H9 (cell line): ENCODE measurements around the genes RMDN2 and SOS1.

DNA sequence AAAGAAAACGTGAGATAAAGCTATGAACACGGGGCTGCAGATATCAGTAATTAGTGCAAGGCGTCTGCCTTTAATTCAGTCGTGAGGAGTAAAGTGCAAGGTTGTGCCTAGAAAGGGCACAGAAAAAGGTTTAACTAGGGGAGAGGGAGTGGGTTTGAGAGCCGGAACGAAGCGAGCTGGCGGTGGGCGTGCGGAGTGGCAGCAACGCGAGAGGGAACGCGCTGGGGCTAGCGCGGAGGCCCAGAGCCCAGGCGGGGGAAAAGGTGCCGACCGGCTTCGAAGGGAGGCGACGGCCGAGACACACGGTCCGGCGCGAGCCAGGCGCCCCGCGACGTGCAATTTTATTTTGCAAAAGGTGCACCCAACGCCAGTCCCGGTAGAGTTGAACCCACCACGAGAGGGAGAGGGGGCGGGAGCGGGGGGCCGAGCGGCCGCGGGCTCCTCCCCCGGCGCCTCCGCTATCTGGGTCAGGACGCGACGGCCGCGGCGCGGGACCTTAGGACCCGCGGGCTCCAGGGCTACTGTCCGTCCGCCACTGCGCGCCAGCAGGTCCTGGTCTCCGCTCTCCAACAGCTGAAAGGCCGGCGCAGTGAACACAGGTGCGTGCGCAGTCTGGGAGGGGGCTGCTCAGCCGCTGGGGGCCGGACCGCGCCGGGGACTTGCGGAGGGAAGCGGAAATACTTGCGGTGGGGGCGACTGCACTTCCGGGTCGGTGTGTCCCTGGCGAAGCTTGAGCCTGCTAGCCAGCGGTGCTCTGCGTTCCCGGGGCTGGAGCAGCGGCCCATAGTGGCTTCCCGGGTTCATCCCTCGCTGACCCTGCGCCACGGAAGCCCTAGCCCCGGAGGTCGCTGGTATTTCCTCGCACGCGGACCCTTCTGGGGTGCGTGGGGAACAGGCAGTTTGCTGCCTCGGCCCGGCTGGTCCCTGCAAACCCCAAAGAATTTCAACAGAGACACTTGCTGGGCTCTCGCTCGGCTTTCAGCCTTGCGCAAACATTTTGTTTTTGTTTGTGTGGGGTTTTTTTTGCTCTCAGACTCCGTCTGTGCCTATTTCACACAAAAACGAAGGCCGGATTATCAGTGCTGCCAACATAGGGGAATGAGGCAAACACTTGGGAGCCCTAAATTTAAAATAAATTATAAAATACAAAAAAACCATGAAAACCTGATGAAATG, at the start of gene RMDN2:
Gene RMDN2, plus strand, starts transcription at position 461 of the 1,175 bp plus-strand sequence.
- PRO-cap: bidirectional peak, plus-strand start at position 701 of the sequence, minus-strand start at position 523 of the sequence

DNA sequence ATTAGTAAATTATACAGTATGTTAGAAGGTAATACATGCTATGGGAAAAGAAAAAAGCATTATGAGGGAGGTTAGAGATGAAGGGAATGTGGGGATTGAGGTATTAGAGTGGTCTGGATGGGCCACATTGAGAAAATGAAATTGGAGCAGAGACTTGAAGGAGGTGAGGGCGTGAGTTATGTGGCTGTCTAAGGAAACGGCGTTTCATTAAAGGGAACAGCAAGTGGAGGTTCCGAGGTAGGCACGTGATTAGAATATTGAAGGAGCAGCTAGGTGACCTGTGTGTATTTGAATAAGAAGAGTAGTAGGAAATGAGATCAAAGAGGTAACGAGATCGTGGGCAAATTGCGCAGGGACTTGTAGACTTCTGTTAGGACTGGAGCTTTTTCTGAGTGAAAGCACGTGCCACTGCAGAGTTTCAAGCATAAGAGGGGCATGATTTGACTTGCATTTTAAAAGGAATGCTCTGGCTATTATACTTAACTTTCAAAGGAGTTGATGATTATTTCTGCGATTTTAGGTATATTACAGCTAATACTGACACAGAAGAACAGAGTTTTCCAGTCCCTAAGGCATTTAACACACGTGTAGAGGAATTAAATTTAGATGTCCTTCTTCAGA, 48.5 kb downstream of the RMDN2 start:
- PRO-cap: no peak

DNA sequence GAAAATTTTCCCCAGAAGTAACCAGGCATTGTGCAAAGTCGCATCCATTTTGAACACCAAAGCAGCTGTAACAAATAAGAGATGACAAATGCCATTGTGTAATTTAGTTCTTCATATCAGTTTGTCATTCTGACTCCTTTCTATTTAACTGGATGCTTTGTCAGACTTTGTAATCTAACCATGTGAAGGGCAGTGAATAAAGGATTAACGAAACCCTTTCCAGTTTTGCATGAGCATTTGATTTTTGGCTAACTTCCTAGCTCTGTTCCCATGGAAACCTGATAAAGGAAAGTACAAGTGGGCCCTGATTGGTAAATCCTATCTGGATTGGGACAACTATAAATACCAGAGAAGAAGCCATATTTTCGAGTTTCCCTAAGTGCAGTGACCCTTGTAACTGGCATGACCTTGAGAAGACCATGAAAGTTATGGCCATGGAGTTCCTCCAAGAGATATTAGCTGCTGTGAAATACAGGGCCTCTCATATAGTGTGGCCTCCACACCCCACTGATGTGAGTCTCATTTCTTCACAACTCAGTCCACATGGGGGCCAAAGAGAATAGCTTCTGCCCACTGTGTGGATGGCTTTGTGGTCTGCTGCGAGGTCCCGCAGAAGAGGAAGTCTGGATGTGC, 38.1 kb upstream of the CYP1B1 start:
- PRO-cap: no peak

DNA sequence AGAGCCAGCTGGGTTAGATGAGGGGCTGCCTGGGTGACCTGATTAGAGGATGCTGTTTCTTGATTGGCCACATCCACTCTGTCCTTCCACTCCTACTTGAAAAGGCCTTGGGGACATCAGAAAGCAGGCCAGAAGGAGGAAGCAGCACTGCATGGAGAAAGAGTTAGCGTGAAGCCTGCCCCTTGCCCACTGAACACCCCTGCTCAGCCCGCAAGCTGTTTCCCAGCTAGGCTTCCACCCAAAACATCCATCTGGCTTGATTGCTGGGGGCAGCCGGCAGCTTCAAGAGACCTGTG, 94.1 kb downstream of the HNRNPLL start:
- PRO-cap: no peak

- PRO-cap: no peak
Measured at GRCh38 chr2:38547602-38548303, 55.0 kb downstream of the HNRNPLL start.

DNA sequence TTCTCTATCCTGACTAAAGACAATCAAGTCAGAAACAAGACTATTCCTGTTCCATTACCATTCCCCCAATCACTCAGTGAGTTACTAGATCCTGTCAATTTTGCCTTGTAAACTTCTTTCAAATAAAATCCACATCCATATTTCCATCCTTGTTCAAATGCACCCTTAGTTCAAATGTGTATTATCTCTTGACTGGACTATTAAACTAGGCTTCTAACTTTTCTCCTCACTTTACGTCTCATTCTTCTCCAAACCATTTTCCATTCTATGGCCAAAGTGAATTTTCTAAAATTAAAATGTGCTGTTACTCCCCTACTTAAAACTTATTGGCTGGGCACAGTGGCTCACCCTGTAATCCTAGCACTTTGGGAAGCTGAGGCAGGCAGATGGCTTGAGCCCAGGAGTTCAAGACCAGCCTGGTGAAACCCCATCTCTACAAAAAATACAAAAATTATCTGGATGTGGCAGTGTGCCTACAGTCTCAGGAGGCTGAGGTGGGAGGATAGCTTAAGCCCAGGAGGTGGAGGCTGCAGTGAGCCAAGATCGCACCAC, 4.5 kb downstream of the SOS1 start:
- PRO-cap: no peak

DNA sequence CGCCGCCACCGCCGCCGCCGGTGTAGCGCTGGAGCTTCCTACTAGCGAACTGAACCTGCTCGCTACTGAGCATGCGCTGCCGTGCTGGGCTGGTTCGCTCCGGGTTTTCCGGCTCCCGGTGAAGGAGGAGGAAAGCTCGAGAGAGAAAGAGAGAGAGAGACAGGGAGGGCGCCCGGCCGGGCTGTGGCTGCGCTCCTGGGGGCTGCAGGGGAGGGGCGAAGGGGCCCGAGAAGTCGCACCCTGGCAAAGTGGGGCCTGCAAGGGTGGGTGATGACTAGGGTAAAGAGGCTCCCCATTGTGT, at the start of gene SOS1:
Gene SOS1, minus strand, starts transcription at position 67 of the 301 bp plus-strand sequence.
- PRO-cap: bidirectional peak, plus-strand start at position 132 of the sequence, minus-strand start at position 51 of the sequence

DNA sequence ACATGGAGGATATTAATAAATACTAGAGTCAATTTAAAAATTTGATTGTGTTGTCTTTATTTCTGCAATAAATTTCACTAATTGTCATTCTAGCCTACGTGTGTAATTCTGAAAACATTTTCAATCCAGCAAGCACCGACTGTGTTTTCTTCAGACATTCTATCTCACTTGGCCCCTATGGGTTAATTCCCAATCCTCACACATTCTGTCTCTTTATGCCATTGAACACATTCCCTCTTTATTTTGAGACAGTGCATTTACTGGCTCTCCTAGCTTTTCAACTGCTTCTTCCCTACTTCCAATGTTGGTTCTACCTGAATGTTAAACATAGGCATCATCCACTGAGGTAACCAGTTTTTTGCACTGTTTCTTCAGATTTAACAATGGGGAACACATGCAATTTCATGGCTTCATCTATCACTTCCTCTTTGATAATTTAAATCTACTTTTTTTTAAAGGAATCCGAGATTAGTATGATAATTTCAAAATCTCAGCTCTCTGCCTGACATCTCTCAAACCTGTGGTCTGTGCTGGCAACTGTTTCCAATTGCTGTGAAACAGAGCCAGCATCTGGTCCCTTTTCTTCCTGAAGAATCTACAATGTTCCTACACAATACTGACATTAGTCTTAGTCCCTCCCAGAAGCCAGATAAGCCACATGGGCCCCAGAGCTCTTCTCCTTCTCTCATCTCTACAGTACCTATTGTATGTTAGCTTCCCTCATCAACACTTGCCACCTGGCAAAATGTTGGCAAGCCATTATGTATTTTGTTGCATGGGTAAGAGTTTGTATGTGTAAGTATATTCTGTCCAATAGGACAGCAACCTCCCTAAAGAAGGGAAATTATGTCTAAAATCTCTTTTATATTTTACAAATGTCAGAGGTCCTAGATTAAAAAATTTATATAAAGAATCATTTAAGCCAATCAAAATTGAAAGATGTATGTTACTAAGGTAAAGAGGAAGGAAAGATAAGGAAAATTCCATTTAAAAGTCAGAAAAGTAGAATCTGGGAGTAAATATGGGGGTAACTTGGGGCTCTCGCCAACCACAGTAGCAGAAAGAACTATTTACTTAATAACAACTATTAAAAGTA, 130.6 kb downstream of the MAP4K3 start:
- PRO-cap: no peak

DNA sequence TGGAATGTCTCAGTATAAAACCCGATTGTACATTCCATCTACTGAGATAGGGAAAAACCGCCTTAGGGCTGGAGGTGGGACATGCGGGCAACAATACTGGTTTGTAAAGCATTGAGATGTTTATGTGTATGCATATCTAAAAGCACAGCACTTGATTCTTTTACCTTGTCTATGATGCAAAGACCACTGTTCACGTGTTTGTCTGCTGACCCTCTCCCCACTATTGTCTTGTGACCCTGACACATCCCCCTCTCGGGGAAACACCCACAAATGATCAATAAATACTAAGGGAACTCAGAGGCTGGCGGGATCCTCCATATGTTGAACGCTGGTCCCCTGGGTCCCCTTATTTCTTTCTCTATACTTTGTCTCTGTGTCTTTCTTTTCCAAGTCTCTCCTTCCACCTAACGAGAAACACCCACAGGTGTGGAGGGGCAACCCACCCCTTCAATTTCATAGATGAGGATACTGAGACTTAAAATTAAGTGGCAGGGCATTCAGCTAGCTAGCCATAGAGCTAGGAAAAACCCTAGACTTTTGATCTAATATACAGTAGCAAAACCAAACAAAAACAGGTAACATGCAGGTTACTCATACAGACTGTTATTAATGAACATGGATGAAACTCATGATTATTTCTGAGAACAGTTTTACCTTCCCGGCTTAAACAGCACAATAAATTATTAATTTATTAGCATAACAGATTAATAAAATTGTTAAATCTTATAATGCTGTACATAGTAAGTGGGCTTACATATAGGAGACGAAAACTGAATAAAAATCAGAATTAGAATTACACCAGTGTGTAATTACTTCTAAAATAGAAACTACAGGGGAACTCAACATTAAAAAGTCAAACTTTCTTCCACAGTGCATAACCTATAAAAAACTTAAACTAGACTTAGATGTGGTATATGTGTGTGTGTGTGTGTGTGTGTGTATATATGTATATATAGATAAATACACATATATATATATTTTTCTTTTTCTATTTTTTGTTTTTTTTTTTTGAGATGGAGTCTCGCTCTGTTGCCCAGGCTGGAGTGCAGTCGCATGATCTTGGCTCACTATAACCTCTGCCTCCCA, 115.1 kb downstream of the MAP4K3 start:
- PRO-cap: unidirectional peak, plus-strand start at position 297 of the sequence

- PRO-cap: no peak
Measured at GRCh38 chr2:39437652-39438541, 812 bp upstream of the MAP4K3 start.

DNA sequence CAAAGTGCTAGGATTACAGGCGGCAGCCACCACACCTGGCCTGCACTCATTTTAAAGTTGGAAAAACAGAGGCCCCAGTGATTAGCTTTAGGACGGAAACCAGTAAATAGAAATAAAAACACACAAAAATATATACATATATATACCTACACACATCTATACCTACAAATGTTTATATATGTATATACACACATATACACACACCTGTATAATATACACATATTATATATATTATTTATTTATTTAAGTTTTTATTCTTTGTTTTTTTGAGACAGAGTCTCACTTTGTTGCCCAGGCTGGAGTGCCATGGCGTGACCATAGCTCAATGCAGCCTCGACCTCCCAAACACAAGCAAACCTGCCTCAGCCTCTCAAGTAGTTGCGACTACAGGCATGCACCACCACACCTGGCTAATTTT, 45.4 kb upstream of the MAP4K3 start:
- PRO-cap: no peak

DNA sequence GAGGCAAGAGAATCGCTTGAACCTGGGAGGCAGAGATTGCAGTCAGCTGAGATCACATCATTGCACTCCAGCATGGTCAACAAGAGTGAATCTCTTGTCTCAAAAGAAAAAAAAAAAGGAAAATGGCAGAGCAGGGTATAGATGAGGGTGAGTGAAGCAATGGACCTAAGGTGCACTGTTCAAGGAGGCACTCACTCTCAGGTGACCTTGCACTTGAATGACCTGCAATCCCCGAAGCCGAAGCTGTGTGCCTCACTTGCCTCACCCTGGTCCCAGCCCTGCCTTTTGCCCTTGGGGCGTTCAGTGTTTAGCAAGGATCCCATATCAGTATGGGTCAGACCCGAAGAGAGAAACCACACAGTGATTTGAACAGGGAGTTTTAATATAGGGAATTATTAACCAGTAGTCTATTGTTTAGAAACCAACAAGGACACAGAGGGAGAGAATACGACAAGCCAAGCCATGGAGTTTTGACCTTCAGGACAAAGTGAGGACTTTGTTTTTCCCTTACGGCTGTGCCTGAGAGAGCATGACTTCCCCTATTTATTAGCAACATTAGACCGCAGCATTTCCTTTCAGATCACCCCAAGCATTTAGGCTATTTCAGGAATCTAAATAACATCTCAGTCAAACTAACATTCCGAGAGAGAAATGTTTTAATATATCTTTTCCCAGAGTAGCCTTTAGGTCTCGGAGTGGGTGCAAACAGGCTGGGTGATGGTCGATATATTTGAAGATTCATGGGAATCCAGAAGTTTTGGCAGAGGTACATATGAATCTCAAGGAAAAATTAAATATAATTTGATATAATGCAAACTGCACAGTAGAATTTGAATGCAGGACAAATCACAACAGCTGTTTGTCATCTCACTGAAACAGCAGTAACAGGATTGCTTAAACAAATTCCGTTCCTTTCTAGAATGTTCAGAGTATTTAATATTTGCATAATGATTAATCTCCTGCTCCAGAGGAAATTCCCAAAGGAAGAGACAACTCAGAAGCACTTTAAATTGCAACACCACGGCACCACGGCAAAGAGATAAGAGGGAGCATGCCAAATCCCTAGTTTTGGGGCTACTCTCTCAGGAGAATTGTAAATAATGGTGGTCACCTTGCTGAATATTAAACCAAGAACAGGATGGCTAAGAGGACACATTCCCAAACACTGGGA, 67.4 kb upstream of the MAP4K3 start:
- PRO-cap: no peak

- PRO-cap: no peak
Measured at GRCh38 chr2:39911022-39911373, 131.9 kb upstream of the THUMPD2 start.

DNA sequence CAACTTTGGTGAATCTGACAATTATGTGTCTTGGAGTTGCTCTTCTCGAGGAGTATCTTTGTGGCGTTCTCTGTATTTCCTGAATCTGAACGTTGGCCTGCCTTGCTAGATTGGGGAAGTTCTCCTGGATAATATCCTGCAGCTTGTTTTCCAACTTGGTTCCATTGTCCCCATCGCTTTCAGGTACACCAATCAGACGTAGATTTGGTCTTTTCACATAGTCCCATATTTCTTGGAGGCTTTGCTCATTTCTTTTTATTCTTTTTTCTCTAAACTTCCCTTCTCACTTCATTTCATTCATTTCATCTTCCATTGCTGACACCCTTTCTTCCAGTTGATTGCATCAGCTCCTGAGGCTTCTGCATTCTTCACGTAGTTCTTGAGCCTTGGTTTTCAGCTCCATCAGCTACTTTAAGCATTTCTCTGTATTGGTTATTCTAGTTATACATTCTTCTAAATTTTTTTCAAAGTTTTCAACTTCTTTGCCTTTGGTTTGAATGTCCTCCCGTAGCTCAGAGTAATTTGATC, 214.8 kb downstream of the SLC8A1 start:
- PRO-cap: no peak

DNA sequence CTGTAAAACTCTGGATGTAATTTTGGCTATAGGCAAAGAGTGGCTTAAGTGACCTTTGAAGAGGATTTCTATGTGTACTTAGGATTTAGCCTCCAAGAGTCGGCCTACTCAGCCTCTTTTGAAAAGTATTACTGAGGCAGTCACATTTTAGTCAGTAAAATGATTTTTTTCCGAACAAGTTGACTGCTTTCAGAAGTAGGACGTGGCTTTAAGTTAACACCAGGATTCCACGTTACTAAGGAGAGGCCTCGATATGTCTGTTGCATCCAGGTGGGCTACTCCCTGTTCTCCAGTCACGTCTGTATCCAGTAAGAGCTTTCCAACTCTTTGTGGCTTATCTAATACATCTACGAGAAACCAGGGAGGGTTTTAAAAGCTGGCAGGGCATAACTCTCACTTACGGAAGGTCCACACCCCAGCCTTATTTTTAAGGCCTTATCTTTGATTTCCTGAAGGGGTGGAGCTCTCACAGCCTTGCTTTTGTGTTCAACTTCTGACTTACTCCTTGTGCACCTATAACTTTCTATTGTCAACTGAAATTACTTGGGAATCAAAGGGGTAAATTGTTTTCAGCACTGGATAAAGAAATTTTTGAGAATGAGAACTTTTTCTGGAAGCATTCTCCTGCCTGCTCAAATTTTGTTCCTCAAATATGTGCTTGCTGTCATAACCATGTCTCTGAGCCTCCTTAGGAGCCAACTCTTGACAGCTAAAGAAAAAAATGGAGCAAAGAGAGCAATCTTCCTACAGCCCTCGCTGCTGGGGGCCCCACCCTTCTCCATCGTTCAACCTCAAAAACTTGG, 99.1 kb downstream of the SLC8A1 start:
- PRO-cap: no peak

DNA sequence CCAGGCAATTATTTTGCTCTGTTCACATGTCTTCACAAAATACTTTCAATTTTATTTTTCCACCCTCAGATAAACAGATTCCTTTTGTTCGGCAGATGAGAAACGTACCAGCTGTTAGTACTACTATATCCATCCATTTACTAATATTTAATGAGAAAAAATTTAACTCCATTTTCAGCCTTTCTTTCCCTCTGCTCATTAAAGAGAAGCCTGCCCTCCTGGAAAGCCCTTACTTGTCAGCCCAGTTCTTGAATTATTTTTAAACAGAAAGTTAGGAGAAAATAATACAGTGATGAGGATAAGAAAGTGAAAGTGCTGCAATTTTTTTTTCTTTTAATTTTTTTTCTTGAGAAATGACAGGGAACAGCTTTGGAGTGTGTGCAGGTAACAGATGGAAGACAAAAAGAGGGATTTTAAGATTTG, 87.3 kb downstream of the SLC8A1 start:
- PRO-cap: no peak

- PRO-cap: no peak
Measured at GRCh38 chr2:41720695-41721471, 326.9 kb upstream of the PKDCC start.

DNA sequence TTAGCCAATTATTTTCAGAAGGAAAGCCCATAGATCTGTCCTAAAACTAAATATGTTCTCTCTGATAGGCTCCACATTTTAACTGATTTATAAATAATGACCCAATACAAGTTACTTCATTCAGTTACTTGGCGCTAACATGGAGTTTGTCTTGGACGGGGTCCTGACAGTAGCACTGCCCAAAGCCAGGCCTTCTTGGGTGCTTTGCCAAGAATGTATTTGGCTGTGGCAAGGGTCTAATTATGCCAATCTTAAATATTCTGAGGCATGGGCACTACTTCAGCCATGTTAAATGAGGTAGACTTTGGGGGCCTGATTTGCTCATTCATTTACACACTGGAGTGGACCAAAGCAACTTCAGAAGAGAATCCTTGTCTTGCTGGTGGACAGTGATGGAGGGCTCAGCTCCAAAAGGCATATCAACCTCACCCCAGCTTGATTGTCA, 135.0 kb upstream of the PKDCC start:
- PRO-cap: no peak

- PRO-cap: unidirectional peak, plus-strand start at chr2:41937712
Measured at GRCh38 chr2:41937361-41937968, 110.4 kb upstream of the PKDCC start.

DNA sequence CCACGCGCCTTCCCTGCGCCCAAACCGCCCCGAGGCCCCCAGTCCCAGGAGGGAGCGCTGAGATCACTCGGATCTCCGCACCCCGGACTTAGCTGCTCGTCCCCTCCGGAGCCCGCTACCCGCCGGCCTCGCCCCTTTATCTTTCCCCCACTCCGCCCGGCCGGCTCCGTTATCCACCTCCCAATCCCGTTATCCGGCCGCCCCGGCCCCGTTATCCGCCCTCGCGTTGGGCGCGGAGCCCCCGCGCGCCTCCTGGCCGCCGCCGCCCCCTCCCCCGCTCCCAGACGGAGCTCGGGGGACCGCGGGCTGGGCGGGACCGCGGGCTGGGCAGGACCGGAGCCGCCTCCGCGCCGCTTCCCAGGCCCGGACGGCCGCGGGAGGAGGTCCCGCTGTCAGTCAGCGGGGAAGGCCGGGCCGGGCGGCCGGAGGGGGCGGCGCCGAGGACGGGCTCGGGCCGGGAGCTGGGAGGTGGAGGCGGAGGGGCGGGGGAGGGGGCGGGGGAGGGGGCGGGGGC, 310 bp upstream of the PKDCC start:
- PRO-cap: bidirectional peak, plus-strand start outside the sequence, minus-strand start at position 110 of the sequence